Heart left ventricle (tissue), 7 donors: Measurements from ENCODE around the gene ACP6.

GRCh38 chr1:147670344-147670813 lies at the start of gene ACP6:
ACP6 (minus strand) TSS chr1:147670524.
- PRO-cap, 6 experiments = peak in 6 of 6 experiments; most common plus-strand start chr1:147670695 (in 5); most common minus-strand start chr1:147670523 (in 6)
- RAMPAGE, long total RNA, 2 experiments = no peak in any of the 2 experiments
- RRBS = 5% methylated on average over 9 of the region's 31 CpGs

GRCh38 chr1:147757679-147758311 lies 2.6 kb downstream of the GJA5 start:
- PRO-cap, 6 experiments = no peak in any of the 6 experiments
- RAMPAGE, long total RNA, 2 experiments = no peak in any of the 2 experiments
- RRBS = no CpG with 5 or more reads among the region's 9 CpGs

DNA sequence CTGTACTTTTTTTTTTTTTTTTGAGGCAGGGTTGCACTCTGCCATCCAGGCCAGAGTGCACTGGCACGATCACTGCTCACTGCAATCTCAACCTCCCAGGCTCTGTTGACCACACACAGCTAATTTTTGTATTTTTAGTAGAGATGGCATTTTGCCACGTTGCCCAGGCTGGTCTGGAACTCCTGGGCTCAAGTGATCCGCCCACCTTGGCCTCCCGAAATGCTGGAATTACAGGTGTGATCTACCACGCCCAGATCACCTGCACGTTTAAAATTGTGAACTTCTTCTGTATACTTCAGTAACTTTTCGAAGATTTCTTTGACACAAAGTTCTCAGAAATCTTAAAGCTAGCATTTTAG lies 2.0 kb downstream of the NBPF11 start:
- PRO-cap, 6 experiments = no peak in any of the 6 experiments
- RAMPAGE, long total RNA, 2 experiments = no peak in any of the 2 experiments
- RRBS = no CpG with 5 or more reads among the region's 7 CpGs

GRCh38 chr1:148161293-148161862 lies 9.3 kb upstream of the NBPF11 start:
- PRO-cap, 6 experiments = no peak in any of the 6 experiments
- RAMPAGE, long total RNA, 2 experiments = no peak in any of the 2 experiments
- RRBS = no CpG with 5 or more reads among the region's 30 CpGs

GRCh38 chr1:148371949-148372340 lies 111.2 kb downstream of the PPIAL4G start:
- PRO-cap, 6 experiments = no peak in any of the 6 experiments
- RAMPAGE, long total RNA, 2 experiments = no peak in any of the 2 experiments
- RRBS = no CpG with 5 or more reads among the region's 1 CpG

GRCh38 chr1:148373397-148373973 lies 109.6 kb downstream of the PPIAL4G start:
- PRO-cap, 6 experiments = no peak in any of the 6 experiments
- RAMPAGE, long total RNA, 2 experiments = no peak in any of the 2 experiments
- RRBS = no CpG with 5 or more reads among the region's 9 CpGs

DNA sequence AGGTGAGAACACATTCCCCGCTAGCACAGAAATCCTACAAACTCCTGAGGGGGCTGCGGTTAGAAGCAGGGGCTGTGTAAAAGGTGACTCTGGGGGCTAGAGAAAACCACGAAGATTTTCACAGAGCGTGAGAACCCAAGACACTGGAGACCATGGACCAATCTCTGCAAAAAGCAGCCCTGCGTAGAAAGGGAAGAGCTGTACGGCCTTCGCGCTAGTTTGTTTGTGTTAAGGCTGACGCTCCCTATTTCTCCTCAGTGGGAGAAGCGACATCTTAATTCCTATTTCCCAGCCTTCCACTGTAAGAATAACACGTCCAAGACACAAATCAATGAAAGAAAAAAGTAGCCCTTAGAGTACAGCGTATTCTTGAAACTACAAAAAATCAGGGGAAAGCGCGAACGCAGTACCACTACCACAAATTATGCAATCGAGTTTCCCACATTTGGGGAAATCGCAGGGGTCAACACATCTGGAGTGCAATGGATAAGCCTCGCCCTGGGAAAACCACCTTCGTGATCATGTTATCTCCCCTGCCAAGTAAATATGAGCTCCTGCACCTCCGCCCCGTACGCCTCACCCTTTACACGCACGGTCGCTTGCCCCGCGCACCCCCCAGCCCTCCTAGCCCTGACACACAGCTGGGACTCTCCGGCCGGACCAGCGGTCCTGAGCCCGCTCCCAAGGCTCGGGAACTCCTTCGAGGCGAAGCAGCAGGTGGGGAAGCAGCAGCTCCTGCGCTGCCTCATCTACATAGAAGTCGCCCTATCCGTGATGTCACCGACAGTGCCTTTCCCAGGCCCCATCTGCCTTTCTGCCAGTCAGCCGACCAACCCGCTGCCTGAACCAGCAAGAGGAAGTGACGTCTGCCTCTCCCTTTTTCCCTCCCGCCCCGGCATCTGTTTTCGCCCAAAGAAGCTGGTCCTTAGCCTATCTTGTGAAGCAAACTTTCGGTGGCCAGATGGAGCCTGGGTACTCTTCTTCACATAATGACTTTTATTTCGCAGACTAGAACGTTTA lies 94.7 kb downstream of the PPIAL4G start:
- PRO-cap, 6 experiments = peak in 6 of 6 experiments; most common plus-strand start position 820 of the sequence (in 4); most common minus-strand start position 816 of the sequence (in 4)
- RAMPAGE, long total RNA, 2 experiments = no peak in any of the 2 experiments
- RRBS = no CpG with 5 or more reads among the region's 47 CpGs

- PRO-cap, 6 experiments = no peak in any of the 6 experiments
- RAMPAGE, long total RNA, 2 experiments = no peak in any of the 2 experiments
- RRBS = no CpG with 5 or more reads among the region's 2 CpGs
These were observed 50.3 kb downstream of the PPIAL4G start for GRCh38 chr1:148432792-148433233.

GRCh38 chr1:148522497-148523069 lies 39.5 kb upstream of the PPIAL4G start:
- PRO-cap, 6 experiments = peak in 6 of 6 experiments; most common plus-strand start chr1:148522601 (in 6)
- RAMPAGE, long total RNA, 2 experiments = no peak in any of the 2 experiments
- RRBS = no CpG with 5 or more reads among the region's 30 CpGs

DNA sequence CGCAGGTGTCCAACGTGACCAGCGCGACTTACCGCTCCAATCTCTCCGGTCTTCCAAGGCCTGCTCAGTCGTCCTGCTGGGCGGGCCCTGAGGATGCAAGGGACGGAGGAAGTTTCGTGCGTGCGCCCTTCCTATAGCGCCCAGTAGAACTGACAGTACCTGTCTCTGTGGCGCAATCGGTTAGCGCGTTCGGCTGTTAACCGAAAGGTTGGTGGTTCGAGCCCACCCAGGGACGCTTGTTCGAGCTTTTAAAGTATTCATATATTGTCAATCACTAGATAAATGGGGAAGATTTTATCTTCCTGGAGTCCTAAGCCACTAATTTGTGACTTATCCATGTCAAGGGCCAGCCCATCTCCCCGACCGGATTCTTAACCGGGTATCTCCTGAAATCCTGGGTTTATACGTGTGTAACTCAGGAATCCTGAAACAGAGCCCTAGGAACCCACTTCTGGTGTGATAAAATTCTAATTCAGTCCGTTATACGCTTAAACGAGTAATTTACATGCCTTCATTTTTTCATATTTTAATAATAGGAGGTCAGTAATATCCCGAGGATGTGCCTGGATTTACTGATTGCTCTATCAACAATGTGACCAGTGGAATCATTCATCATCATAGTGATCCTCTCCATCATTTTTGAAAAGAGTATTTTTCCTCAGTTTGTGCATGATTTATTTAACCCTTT lies 46.1 kb upstream of the PPIAL4G start:
- PRO-cap, 6 experiments = no peak in any of the 6 experiments
- RAMPAGE, long total RNA, 2 experiments = no peak in any of the 2 experiments
- RRBS = no CpG with 5 or more reads among the region's 30 CpGs

- PRO-cap, 6 experiments = no peak in any of the 6 experiments
- RAMPAGE, long total RNA, 2 experiments = no peak in any of the 2 experiments
- RRBS = no CpG with 5 or more reads among the region's 3 CpGs
These were observed 10.3 kb upstream of the NBPF9 start for GRCh38 chr1:149113553-149114093.

DNA sequence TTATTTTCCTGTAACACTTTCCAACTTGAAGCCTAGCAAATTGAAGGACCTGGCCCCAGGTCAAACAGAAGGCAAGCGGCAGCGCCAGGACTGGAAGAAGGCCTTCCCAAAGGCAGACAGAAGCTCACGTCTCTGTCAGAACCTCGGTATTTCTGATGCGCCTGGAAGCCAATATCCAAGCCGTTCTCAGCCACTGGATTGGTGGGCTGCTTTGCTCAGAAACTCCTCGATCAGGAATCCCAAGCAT lies 25.2 kb upstream of the NBPF9 start:
- PRO-cap, 6 experiments = no peak in any of the 6 experiments
- RAMPAGE, long total RNA, 2 experiments = no peak in any of the 2 experiments
- RRBS = no CpG with 5 or more reads among the region's 7 CpGs

- PRO-cap, 6 experiments = peak in 6 of 6 experiments; most common plus-strand start chr1:149176628 (in 2); most common minus-strand start chr1:149176895 (in 5)
- RAMPAGE, long total RNA, 2 experiments = no peak in any of the 2 experiments
- RRBS = no CpG with 5 or more reads among the region's 65 CpGs
These were observed 73.4 kb upstream of the NBPF9 start for GRCh38 chr1:149176512-149177371.

GRCh38 chr1:149240582-149240918 lies 137.2 kb upstream of the NBPF9 start:
- PRO-cap, 6 experiments = peak in 2 of 6 experiments; most common minus-strand start chr1:149240707 (in 2)
- RAMPAGE, long total RNA, 2 experiments = start-site peak on the minus strand in 2 of 2 experiments, at chr1:149240662-149240744 at its widest, 956 to 9,798 reads per replicate
- RRBS = no CpG with 5 or more reads among the region's 12 CpGs

GRCh38 chr1:149428647-149429051 lies 38.2 kb downstream of the NOTCH2NLC start:
- PRO-cap, 6 experiments = no peak in any of the 6 experiments
- RAMPAGE, long total RNA, 2 experiments = no peak in any of the 2 experiments
- RRBS = no CpG with 5 or more reads among the region's 4 CpGs

DNA sequence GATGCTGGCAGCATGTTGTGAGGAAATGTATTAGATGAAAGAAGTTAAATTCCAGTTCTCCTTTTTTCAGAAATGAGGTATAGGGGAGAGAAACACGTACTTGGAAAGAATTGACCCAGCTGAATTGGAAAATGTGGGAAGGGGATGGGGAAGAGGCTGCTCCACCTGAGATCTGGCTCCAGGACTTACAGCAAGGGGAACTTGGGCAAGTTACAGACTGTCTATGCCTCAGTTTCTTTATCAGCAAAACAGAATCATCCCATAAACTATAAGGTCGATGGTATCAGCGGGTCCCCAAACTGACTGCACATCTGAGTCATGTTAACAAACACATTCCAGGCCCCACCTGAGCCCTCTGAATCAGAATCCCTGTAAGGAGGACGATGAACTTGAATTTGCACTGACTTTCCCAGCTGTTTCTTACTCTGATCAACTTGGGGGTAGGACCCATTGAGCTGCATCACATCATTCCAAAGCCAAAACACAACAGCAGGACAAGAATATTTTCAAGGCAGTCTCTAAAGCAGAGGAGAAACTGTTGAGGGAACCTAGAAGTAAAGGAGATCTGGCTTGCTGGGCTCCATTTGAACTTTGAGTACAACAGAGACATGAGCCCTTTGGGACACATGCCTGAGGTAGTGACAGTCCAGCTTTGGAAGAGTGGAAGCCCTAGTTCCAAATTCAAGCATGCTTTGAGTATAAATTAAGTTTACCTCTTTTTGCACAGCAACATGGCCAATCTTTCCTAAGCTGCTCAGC lies 2.4 kb upstream of the NBPF19 start:
- PRO-cap, 6 experiments = no peak in any of the 6 experiments
- RAMPAGE, long total RNA, 2 experiments = no peak in any of the 2 experiments
- RRBS = no CpG with 5 or more reads among the region's 4 CpGs

GRCh38 chr1:149486936-149487549 lies 12.2 kb downstream of the NBPF19 start:
- PRO-cap, 6 experiments = no peak in any of the 6 experiments
- RAMPAGE, long total RNA, 2 experiments = no peak in any of the 2 experiments
- RRBS = no CpG with 5 or more reads among the region's 1 CpG

GRCh38 chr1:149554426-149555074 lies 29.1 kb upstream of the PPIAL4C start:
- PRO-cap, 6 experiments = no peak in any of the 6 experiments
- RAMPAGE, long total RNA, 2 experiments = no peak in any of the 2 experiments
- RRBS = no CpG with 5 or more reads among the region's 12 CpGs

DNA sequence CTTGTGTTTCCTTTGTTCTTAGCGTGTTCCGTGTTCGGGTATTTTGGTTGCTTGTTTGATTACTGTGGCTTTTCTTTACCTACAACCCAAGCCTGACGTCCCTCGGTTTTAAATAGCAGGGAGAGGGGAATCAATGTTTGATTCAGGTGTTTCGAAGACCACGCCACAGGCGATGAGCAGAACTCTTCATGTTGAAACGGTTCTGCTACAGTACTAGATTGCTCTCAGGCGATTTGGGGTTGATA lies 24.8 kb downstream of the PPIAL4C start:
- PRO-cap, 6 experiments = no peak in any of the 6 experiments
- RAMPAGE, long total RNA, 2 experiments = no peak in any of the 2 experiments
- RRBS = no CpG with 5 or more reads among the region's 10 CpGs

- PRO-cap, 6 experiments = no peak in any of the 6 experiments
- RAMPAGE, long total RNA, 2 experiments = no peak in any of the 2 experiments
- RRBS = no CpG with 5 or more reads among the region's 20 CpGs
These were observed 1.0 kb upstream of the H2AC19 start for GRCh38 chr1:149849650-149850411.